Measurements from ENCODE around the gene SPEG.

GRCh38 chr2:219002384-219003581, 9.6 kb upstream of the CRYBA2 start:
- RAMPAGE, long total RNA, result no peak
- RRBS, 2 experiments, result 10% methylated on average over 9 to 20 of the region's 94 CpGs
CAGE:
- cytosol, long polyA minus RNA, result no peak
- cytosol, long polyA plus RNA, result no peak
- long polyA plus RNA, result no peak
- nucleolus, long total RNA, result no peak
- nucleus, long polyA plus RNA, result no peak
- nucleus, long total RNA, result no peak

DNA sequence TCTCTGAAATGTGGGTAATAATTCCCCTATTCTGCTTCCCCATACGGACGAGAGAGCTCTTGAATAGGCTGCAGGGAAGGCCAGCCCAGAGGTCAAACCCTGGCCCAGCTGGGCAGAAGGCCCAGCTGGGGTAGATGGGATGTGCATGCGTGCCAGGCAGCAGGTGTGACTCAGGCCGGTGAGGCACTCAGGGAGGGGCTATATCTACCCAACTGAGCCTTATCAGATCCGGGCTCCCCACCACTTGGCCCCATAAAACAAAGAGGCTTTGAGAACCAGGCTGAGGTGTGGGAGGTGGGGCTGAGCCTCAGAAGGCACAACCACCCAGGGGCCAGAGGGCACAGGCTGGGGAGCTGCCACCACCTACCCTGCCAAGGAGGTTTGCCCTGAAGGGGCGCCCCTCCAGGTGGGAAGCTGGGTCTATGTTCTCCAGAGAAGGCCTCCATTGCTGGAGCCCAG, 8.0 kb upstream of the CFAP65 start:
- RAMPAGE, long total RNA, result no peak
- RRBS, 2 experiments, result no CpG with 5 or more reads among the region's 6 CpGs
CAGE:
- cytosol, long polyA minus RNA, result no peak
- cytosol, long polyA plus RNA, result no peak
- long polyA plus RNA, result no peak
- nucleolus, long total RNA, result no peak
- nucleus, long polyA plus RNA, result no peak
- nucleus, long total RNA, result no peak

- RAMPAGE, long total RNA, result no peak
- RRBS, 2 experiments, result no CpG with 5 or more reads among the region's 3 CpGs
CAGE:
- cytosol, long polyA minus RNA, result no peak
- cytosol, long polyA plus RNA, result no peak
- long polyA plus RNA, result no peak
- nucleolus, long total RNA, result no peak
- nucleus, long polyA plus RNA, result no peak
- nucleus, long total RNA, result no peak
Observed at GRCh38 chr2:219076050-219076562, 15.4 kb upstream of the IHH start.

GRCh38 chr2:219209353-219209924, 2.9 kb downstream of the ZFAND2B start:
- RAMPAGE, long total RNA, result no peak
- RRBS, 2 experiments, result no CpG with 5 or more reads among the region's 10 CpGs
CAGE:
- cytosol, long polyA minus RNA, result no peak
- cytosol, long polyA plus RNA, result no peak
- long polyA plus RNA, result no peak
- nucleolus, long total RNA, result start-site peak on the plus strand at chr2:219209599-219209607, 23 reads
- nucleus, long polyA plus RNA, result no peak
- nucleus, long total RNA, result no peak

DNA sequence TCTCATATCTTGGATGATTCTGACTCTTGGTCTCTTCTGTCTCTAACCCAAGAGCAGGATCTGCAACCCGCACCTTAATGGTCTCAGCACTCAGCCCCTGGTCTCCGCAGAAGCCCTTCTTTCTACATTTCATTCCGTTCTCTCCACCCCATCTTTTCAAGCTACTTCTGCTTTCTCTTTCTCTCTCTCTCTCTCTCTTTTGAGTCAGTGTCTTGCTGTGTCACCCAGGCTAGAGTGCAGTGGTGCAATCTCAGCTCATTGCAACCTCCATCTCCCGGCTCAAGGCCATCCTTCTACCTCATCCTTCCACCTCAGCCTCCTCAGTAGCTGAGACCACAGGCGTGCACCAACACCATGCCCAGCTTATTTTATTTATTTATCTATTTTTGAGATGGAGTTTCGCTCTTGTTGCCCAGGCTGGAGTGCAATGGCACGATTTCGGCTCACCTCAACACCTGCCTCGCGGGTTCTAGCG, 1.2 kb upstream of the TUBA4A start:
- RAMPAGE, long total RNA, result no peak
- RRBS, 2 experiments, result no CpG with 5 or more reads among the region's 11 CpGs
CAGE:
- cytosol, long polyA minus RNA, result no peak
- cytosol, long polyA plus RNA, result no peak
- long polyA plus RNA, result no peak
- nucleolus, long total RNA, result no peak
- nucleus, long polyA plus RNA, result no peak
- nucleus, long total RNA, result no peak

- RAMPAGE, long total RNA, result no peak
- RRBS, 2 experiments, result 0 to 14% methylated on average over 3 to 5 of the region's 30 CpGs
CAGE:
- cytosol, long polyA minus RNA, result no peak
- cytosol, long polyA plus RNA, result no peak
- long polyA plus RNA, result no peak
- nucleolus, long total RNA, result no peak
- nucleus, long polyA plus RNA, result no peak
- nucleus, long total RNA, result no peak
Observed at GRCh38 chr2:219279582-219280326, 588 bp downstream of the DNAJB2 start.

- RAMPAGE, long total RNA, result no peak
- RRBS, 2 experiments, result no CpG with 5 or more reads among the region's 4 CpGs
CAGE:
- cytosol, long polyA minus RNA, result no peak
- cytosol, long polyA plus RNA, result no peak
- long polyA plus RNA, result no peak
- nucleolus, long total RNA, result no peak
- nucleus, long polyA plus RNA, result no peak
- nucleus, long total RNA, result no peak
Observed at GRCh38 chr2:219406598-219407334, 11.4 kb upstream of the DES start.

DNA sequence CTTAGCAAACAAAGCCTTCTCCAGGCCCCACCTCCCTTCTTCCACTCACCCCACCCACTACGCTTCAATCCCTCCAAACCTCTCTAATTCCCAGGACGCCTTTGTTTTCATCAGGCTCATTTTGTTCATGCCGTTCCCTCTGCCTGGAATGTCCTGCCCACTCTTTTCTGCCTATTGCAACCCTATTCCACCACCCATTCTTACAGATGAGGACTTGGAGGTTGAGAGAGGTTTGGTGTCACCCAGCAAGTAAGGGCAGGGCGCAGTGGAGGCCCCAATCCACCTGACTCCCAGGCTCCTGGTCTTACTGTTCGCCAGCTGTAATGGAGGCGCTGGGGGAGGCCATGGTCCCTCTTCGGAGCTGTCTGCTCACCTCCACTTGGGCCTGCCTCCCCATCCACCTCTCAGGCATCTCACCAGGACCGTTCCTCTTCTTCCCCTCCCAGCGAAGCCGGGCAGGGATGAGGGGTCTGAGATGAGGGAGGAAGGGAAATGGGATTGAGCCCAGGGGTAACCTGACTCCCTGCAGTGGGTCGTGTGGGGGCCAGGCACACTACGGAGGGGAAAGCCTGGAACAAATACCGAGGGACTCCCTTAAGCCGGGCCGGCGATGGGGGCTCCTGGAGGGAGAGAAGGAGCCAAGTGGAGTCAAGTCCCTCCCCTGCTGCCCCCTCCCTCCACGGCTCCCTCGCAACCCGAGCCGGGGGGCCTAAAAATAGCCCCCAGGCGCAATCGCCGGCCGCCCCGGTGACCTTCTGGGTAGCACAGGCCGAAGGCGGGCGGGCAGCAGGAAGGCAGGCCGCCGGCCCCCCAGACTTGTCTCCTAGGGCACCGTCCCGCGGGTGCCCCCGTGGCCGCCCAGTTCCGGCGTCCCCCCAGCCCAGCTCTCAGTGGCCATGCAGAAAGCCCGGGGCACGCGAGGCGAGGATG, at the start of gene SPEG:
Gene SPEG, plus strand, starts transcription at position 762 of the 930 bp plus-strand sequence.
- RAMPAGE, long total RNA, result no peak
- RRBS, 2 experiments, result 21 to 32% methylated on average over 20 to 23 of the region's 41 CpGs
CAGE:
- cytosol, long polyA minus RNA, result no peak
- cytosol, long polyA plus RNA, result no peak
- long polyA plus RNA, result no peak
- nucleolus, long total RNA, result no peak
- nucleus, long polyA plus RNA, result no peak
- nucleus, long total RNA, result no peak

DNA sequence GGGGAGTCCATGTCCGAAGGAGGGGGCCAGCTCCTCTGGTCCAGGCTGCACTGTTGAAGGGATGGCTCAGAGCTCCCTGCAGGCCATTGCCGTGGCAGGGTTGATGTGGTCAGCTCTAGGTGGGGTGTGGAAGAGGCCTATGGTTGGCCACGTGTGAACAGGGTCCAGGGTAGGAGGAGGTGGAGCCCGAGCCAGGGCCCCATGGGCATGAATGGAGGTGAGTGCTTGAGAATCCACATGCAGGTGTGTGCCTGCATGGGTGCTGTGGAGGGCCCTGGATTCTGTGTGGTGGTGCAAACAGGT, 1.1 kb downstream of the SPEG start:
- RAMPAGE, long total RNA, result no peak
- RRBS, 2 experiments, result no CpG with 5 or more reads among the region's 4 CpGs
CAGE:
- cytosol, long polyA minus RNA, result no peak
- cytosol, long polyA plus RNA, result no peak
- long polyA plus RNA, result no peak
- nucleolus, long total RNA, result no peak
- nucleus, long polyA plus RNA, result no peak
- nucleus, long total RNA, result no peak

- RAMPAGE, long total RNA, result no peak
- RRBS, 2 experiments, result no CpG with 5 or more reads among the region's 17 CpGs
CAGE:
- cytosol, long polyA minus RNA, result no peak
- cytosol, long polyA plus RNA, result no peak
- long polyA plus RNA, result no peak
- nucleolus, long total RNA, result no peak
- nucleus, long polyA plus RNA, result no peak
- nucleus, long total RNA, result no peak
Observed at GRCh38 chr2:219442647-219443444, 8.2 kb downstream of the SPEG start.

GRCh38 chr2:219452088-219452533, 17.5 kb downstream of the SPEG start:
- RAMPAGE, long total RNA, result no peak
- RRBS, 2 experiments, result no CpG with 5 or more reads among the region's 8 CpGs
CAGE:
- cytosol, long polyA minus RNA, result no peak
- cytosol, long polyA plus RNA, result no peak
- long polyA plus RNA, result no peak
- nucleolus, long total RNA, result no peak
- nucleus, long polyA plus RNA, result no peak
- nucleus, long total RNA, result no peak

DNA sequence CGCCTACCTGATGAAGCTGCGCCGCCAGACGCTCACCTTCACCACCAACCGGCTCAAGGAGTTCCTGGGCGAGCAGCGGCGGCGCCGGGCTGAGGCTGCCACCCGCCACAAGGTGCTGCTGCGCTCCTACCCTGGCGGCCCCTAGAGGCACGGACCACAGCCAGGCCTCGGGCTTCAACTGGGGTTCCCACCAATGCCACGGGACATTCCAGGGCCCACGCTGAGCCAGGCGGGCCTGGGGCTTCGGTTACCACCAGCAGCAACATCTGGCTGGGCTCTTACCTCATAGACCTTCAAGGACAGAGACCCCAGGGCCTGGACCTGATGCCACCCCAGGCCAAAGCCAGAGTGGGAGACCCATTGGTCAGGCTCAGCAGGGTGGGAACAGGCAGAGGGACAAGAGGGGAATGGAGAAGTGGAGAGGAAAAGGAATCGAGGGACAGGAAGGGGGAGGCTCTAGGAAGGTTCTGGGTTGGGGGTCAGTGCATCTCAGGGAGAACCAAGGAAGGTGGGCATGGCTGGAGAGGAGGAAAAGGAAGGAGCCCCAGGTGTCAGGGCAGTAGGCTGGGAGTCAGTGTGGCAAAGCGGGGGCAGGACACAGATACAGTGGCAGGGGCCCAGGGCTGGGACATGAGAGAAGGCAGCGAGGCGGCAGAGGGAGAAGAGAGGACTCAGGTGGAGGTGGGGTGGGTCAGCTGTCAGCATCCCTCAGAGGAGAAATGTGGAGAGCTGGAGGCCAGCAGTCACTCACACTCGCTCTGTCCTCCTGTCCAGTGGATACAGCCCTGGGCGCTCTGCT, 3.1 kb upstream of the SPEGNB start:
- RAMPAGE, long total RNA, result no peak
- RRBS, 2 experiments, result 31 to 63% methylated on average over 8 to 9 of the region's 25 CpGs
CAGE:
- cytosol, long polyA minus RNA, result no peak
- cytosol, long polyA plus RNA, result no peak
- long polyA plus RNA, result no peak
- nucleolus, long total RNA, result no peak
- nucleus, long polyA plus RNA, result no peak
- nucleus, long total RNA, result no peak

GRCh38 chr2:219497467-219498188, 1.1 kb upstream of the GMPPA start:
- RAMPAGE, long total RNA, result no peak
- RRBS, 2 experiments, result 3 to 38% methylated on average over 3 to 9 of the region's 55 CpGs
CAGE:
- cytosol, long polyA minus RNA, result no peak
- cytosol, long polyA plus RNA, result no peak
- long polyA plus RNA, result no peak
- nucleolus, long total RNA, result no peak
- nucleus, long polyA plus RNA, result no peak
- nucleus, long total RNA, result no peak

DNA sequence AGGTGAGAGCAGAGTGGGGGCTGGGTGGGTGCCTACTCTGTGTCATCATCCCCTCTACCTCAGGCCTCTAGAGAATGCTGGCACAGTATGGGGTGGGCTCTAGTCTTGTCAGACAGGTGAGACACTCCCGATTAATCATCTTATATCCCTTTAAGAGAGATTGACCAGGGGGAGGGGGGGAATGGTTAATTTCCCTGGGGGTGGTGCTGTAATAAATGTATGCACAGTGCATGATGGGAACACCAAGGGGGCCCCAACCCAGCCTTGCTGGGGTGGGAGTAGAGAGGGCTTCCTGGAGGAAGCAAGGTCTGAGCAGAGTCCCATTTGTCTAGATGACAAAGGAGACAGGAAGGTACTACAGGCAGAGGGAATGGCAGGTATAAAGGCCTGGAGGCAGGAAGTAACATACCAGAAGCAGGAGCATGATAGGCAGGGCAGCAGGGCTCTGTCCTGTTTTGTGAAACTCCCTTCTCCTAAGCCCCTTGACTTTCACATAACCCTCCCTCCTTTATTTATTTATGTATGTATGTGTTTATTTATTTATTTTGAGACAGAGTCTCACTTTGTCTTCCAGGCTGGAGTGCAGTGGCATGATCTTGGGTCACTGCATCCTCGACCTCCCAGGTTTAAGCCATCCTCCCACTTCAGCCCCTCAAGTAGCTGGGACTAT, 3.9 kb downstream of the GMPPA start:
- RAMPAGE, long total RNA, result no peak
- RRBS, 2 experiments, result no CpG with 5 or more reads among the region's 2 CpGs
CAGE:
- cytosol, long polyA minus RNA, result no peak
- cytosol, long polyA plus RNA, result no peak
- long polyA plus RNA, result no peak
- nucleolus, long total RNA, result no peak
- nucleus, long polyA plus RNA, result no peak
- nucleus, long total RNA, result no peak

GRCh38 chr2:219539445-219540352, 3.9 kb downstream of the CHPF start:
- RAMPAGE, long total RNA, result no peak
- RRBS, 2 experiments, result 60 to 76% methylated on average over 12 to 15 of the region's 55 CpGs
CAGE:
- cytosol, long polyA minus RNA, result no peak
- cytosol, long polyA plus RNA, result no peak
- long polyA plus RNA, result no peak
- nucleolus, long total RNA, result no peak
- nucleus, long polyA plus RNA, result no peak
- nucleus, long total RNA, result no peak

- RAMPAGE, long total RNA, result no peak
- RRBS, 2 experiments, result 6 to 8% methylated on average over 9 of the region's 23 CpGs
CAGE:
- cytosol, long polyA minus RNA, result no peak
- cytosol, long polyA plus RNA, result no peak
- long polyA plus RNA, result no peak
- nucleolus, long total RNA, result no peak
- nucleus, long polyA plus RNA, result no peak
- nucleus, long total RNA, result no peak
Observed at GRCh38 chr2:219551866-219552291, 8.1 kb downstream of the TMEM198 start.

GRCh38 chr2:221429665-221430431, 142.3 kb downstream of the EPHA4 start:
- RAMPAGE, long total RNA, result no peak
- RRBS, 2 experiments, result no CpG with 5 or more reads among the region's 6 CpGs
CAGE:
- cytosol, long polyA minus RNA, result no peak
- cytosol, long polyA plus RNA, result no peak
- long polyA plus RNA, result no peak
- nucleolus, long total RNA, result no peak
- nucleus, long polyA plus RNA, result no peak
- nucleus, long total RNA, result no peak

DNA sequence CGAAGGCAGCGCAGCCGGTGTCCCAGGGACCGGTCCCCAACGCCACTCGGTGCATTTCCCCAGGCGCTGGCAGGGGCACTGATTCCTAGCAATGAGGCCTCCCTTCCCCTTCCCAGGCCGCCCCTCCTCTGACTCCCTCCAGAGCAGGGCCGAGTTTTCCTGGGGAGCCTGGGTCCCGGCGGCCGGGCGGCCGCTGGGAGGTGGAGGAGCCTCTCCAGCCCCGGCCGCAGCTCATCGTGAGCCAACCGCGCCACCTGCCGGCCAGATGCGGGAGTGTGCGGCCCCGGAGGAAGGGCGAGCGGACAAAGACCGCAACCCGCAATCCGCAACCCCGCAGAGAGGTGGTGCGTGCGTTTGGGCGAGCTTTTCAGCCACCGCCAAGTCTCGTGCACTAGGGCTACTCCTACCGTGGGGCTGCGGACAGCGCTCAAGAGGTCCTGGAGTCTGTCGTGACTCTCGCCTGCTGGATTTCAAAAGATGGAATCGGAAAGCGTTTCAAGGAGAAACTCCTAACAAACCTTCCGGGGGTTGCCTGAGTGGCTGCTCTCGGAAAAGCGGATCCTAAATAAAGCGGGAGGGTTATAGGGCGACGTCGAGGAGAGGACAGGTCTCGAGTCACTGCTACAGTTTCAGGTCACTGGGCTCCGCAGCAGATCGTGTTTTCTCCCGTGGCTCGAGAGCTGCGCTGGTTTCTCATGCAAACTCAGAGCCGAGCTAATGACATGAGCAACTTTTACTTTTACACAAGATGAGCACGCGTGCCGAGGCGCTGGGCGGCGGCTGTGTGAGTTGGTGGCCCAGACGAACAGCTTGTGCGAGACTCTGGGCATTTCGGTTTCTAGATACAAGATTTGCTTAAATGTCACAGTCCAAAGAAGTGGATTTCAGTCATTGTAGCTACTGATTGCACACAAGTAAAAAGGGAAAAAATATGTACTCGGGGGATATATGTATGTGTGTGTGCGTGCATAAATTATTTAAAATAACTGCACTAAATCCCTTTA, 1.6 kb upstream of the EPHA4 start:
- RAMPAGE, long total RNA, result no peak
- RRBS, 2 experiments, result 0 to under 1% methylated on average over 3 to 9 of the region's 66 CpGs
CAGE:
- cytosol, long polyA minus RNA, result no peak
- cytosol, long polyA plus RNA, result no peak
- long polyA plus RNA, result no peak
- nucleolus, long total RNA, result no peak
- nucleus, long polyA plus RNA, result no peak
- nucleus, long total RNA, result no peak

DNA sequence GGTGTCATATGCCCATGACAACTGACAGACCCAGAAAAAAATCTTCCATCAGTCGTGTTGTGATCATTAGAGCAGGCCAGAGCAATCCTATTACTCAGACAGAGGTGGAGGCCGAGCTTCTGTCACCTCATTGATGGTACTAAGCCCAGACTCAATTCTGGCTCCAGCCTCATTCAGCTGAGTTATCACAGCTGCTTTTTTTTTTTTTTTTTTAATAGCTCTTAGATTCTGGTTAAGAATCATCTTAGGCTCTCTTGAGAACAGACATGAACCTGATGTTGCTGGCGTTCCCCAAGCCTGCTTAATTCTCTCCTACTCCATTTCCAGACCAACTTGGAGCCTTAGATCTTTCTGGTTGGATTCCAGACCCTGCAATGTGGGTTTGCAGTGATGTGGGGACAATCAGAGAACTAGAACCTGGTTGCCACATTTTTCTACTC, 43.2 kb downstream of the MOGAT1 start:
- RAMPAGE, long total RNA, result no peak
- RRBS, 2 experiments, result no CpG with 5 or more reads among the region's 3 CpGs
CAGE:
- cytosol, long polyA minus RNA, result no peak
- cytosol, long polyA plus RNA, result no peak
- long polyA plus RNA, result no peak
- nucleolus, long total RNA, result no peak
- nucleus, long polyA plus RNA, result no peak
- nucleus, long total RNA, result no peak

DNA sequence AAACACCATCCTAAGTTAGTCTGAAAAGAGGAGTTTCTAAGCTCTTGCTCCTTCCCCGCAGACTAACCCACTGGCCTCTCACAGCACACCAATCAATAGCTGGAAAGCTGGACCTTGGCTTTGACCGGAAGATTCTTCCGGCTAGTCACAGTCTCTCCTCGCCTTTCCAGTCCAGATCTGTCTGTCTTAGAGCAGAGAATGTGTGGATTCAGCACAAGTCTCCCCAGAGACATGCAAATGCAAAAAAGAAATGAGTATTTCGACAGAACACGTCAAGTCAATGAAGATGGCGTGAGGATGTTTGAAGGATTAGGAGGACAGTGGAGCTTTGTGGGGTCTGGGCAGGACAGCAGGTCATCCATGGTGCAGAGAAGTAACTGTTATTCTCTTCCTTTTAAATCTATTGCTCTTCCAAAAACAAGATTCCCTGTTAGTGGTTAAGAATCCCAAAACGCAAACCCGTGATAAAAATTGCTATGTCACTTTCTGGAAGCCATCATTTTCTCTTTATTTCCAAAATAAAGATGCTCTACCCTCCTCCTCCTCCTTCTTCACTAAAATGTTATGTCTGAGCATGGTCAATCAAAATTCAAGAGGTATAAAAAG, 68.4 kb upstream of the ACSL3 start:
- RAMPAGE, long total RNA, result no peak
- RRBS, 2 experiments, result no CpG with 5 or more reads among the region's 9 CpGs
CAGE:
- cytosol, long polyA minus RNA, result no peak
- cytosol, long polyA plus RNA, result no peak
- long polyA plus RNA, result no peak
- nucleolus, long total RNA, result no peak
- nucleus, long polyA plus RNA, result no peak
- nucleus, long total RNA, result no peak

All from GM12878 (cell line).